Ureter (tissue), 1 donor: ENCODE results near the gene CREB1.

GRCh38 chr2:207239202-207239791 lies 73.5 kb upstream of the KLF7 start:
- PRO-cap: no peak

DNA sequence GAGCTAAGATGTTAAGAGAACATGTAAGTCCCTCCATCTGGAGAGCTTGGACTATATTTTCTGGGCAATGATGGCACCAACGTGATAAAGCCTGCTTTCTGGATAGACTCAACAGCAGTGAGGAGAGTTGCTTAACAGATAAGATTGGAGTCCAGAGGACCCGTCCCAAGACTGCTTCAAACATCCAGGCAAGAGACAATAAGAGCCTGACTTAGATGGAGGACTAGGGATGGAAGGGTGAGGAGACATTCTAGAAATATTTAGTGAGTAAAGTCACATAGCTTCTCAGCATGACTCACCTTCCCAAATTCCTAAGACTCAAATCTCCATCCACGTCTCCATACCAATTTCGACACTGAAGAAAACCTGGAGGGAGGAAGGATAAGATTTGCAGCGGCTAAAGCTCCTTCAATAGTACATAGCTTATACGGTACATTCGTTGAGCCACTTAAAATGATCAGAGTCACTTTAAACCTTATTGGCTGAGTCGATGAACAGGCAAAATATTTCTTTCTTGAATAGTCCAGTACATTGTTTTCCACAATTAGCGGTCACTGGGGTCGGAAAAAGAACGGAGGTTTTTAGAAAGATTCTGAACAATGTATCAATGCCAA lies 88.2 kb upstream of the KLF7 start:
- PRO-cap: no peak

DNA sequence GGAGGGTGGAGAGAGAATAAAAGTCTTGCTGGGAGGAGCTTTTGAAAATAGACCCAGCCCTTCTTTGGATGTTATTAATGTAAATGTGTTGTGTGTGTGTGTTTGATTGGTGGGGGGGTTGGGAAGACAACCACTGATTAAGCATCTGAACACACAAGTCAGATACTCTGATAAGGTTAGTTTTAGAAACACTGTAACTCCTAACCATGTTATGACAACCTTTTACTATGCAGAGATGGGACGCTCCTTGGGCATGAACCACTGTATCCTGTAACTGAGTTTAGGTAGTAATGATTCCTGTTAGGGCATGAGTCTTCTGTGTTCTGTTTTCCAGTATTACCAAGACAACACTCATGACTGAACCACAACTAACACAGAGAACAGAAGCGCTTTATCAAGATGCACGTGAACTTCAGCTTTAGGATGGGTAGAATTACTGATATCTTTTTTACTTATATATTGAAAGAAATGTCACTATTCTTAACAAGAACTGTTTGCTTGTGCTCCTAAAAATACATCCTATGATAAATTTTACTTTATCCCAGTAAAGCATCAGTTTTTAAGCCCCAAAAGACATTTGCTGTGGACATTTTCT lies 14.1 kb upstream of the CREB1 start:
- PRO-cap: no peak

DNA sequence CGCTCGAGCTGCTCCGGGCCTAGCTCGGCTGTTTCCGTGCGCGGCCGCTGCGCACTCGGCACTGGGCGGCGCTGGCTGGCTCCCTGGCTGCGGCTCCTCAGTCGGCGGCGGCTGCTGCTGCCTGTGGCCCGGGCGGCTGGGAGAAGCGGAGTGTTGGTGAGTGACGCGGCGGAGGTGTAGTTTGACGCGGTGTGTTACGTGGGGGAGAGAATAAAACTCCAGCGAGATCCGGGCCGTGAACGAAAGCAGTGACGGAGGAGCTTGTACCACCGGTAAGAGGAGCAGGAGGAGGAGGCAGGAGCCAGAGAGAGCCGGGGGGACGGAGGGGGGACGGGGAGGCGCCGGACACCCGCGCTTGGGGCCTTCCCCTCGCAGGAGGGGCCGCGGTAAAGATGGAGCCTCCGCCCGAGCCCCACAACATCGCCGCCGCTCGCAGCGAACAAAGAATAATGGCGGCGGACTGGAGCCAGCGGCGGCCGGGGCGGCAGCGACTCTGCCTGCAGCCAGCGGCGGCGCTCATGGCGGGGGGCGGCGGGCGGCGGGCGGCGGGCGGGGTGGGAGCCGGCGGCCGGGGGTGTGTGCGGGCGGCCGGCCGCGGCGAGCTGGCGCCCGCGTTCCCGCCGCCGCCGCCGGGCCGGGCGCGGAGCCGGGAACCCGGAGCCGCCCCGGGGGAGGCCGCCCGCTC lies at the start of gene CREB1:
Gene CREB1 (plus strand): TSS at position 100 of the 685 bp plus-strand sequence.
- PRO-cap: bidirectional peak, plus-strand start at position 124 of the sequence, minus-strand start outside the sequence

DNA sequence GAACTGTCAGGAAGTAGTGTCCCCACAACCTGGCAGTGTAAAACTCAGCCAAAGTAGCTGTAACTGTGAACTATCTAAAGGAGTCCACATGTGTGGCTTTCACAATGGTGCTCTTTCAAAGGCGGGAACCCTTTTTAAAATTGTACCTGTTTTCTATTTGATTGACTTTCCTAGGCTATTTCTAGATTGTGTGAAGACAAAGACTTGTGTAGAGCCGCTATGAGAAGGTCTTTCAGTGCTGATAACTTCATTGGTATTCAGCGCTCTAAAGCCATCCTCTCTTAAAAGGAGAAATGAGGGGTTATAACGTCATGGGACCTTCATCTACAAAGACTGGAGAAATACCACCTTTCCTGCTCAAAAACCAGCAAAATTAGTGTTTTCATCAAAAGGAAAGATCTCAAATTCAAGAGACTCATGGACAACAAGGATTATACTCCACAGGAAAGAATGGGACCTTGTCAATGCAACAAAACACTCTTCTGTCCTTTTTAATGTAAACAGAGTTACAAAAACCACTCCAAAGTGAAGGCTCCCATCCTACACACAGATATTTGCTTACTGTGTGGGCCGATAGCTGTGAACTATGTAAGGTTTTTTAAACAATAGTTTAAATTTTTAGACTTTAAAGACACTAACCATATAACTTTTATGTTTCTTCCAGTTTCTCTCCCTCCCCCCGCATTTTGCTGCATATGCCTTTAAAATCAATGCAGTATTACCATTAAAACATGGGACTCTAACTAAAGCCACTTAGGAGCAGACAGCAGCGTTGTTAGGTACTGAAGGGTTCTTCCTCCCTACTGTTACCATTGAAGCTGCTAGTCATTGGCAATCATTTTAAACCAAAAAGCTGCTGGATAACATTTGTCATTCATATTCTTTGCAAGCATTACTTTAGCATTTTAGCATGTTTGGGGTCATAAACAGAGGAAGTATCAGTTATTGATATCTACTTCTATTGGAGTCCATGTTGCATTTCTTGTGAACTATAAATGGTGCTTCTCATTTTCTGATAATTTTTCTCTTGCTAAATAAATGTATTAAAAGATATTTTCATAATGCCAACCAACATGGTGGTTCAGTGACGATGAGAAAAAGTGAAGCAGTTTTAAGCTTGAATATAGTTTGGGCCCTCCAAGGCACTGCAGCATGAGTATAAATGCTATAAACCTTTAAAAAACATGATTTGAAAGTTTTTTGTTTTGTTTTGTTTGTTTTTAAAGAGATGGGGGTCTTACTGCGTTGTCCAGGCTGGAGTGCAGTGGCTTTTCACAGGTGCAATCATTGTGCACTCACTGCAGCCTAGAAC lies 15.8 kb downstream of the FZD5 start:
- PRO-cap: no peak

GRCh38 chr2:207769443-207769556 lies 406 bp downstream of the FZD5 start:
- PRO-cap: no peak

DNA sequence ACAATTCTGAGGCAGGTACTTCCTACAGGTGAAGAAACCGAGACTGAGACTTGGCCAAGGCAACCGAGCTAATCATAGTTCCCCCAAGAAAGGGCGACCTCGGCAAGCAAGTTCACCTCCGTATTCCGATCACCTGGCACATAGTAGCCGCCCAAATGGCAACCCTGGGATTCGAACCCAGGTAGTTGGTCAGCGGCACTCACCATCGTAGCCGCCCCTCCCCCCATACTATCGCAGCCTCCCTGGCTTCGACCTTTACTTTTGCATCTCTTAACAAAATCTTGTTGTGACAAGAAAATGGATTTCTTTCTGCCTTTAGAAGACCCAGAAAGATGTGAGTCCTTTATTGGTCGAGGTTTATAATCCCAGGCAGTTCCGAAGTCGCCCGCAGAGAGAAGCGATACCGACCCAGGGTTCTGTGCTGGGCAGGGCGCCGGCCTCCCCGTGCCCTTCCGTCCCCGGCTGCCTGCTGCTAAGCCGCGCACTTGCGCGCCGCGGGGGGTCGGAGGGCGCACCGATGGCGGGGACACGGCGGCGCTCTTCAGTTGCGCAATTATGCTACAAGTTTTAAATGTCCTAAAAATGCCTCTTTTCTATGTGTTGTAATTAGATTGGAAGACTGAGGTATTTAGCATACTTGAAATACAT lies 1.2 kb upstream of the FZD5 start:
- PRO-cap: no peak

GRCh38 chr2:207825597-207826206 lies 56.0 kb upstream of the FZD5 start:
- PRO-cap: no peak

DNA sequence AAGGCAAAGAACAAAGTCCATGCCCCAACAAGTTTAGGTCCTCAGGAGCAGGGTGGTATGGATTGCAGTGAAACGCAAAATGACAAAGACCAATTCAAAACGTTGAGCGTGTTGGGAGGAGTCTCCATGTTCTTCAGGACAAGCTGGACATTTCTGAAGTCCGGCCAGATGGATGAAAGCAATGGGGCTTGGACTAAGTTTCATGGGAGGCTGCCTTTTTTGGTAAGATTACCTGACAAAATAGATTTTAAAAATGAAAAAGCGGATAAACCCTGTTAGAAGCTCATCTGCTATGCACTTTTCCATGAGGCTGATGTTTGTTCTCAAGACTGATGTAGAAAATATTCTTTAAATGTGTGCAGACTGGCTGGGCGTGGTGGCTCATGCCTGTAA lies 79.0 kb upstream of the FZD5 start:
- PRO-cap: no peak

- PRO-cap: no peak
Observed at GRCh38 chr2:208111904-208112917, 12.1 kb downstream of the CRYGD start.

GRCh38 chr2:208265295-208265753 lies 731 bp upstream of the PIKFYVE start:
- PRO-cap: unidirectional peak, minus-strand start at chr2:208265567

DNA sequence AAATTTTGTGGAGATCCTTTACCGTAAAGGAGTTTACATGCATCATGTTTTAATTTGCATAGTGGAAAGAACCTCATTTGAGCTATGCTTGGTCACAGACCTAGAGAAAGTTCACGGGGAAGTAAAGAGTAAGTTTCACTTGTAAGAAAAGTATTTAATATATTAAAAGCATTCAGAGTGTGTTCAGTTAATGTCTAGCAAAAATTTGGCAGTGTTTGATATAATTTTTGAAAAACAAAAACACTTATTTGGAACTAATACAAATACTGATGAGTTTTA lies 45.3 kb downstream of the PIKFYVE start:
- PRO-cap: no peak

DNA sequence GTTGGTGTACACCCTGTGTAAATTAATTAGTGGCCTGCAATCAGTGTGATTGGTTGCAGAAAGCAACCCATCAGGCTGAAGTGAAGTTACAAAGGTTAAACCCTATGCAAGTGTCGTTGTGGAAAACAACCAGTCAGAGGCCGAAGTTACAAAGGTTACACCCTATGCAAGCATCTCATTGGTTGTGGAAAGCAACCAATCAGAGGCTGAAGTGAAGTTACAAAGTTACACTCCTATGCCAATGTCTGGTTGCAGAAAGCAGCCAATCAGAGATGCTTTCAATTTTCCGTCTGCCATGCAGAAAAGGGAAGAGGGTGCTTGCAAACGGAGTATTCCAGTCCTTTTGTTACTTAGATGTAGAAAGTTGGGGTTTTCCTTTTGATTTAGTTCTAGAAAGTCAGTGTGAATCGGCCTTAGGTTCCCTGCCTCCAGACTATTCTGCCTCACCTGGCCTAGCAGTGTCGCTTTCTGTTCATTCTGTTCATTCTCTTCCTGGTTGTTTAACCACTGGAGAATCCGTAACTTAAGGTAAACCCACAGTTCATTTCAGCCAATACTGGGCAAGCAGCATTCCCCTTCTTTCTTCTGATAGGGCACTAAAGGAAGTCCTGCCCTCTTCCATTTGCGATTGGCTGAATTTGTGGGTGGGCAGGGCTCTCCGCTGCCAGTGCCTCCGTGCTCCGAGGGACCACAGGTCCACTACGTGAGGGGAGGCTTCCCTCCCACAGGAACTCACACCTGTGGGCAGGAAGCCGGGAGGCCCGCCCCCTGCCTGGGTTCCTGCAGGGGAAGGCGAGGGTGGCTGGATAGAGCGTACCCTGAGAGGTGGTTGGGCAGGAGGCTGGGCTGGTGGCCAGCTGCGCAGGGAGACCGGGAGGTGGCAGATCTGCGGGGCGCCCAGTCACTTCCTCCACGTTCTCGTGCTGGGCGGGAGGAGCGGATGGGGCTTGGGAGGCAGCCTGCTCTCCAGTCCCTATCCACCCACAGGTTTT lies 47.3 kb upstream of the PTH2R start:
- PRO-cap: no peak

DNA sequence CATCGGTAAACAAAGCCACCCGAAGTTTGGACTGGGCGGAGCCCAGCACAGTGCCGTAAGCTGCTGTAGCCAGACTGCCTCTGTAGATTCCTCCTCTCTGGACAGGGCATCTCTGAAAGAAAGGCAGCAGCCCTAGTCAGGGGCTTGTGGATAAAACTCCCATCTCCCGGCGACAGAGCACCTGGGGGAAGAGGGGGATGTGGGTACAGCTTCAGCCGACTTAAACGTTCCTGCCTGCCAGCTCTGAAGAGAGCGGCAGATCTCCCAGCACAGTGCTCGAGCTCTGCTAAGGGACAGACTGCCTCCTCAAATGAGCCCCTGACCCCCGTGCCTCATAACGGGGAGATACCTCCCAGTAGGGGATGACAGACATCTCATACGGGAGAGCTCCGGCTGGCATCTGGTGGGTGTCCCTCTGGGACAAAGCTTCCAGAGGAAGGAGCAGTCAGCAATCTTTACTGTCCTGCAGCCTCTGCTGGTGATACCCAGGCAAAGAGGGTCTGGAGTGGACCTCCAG lies 71.3 kb downstream of the MAP2 start:
- PRO-cap: no peak

DNA sequence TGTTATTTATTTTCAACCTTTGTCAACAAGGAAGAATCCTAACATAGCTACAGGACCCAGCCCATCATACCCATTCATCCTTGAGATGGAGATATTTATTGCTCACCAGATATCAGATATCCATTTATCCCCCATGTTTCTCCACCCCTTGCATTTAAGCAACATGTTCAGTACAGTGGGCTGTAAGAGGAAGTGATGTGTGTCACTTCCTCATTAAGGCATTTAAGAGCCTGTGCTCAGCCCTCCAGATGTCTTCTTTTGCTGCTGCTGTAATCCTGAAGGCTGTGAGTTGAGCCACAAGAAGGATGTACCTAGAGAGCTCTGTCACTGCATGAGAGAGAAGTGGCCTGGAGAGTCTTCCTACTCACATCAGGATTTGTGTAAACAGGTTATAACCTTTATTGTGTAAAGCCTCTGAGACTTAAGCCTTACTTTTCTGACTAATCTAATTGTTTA lies 151.9 kb upstream of the UNC80 start:
- PRO-cap: no peak

DNA sequence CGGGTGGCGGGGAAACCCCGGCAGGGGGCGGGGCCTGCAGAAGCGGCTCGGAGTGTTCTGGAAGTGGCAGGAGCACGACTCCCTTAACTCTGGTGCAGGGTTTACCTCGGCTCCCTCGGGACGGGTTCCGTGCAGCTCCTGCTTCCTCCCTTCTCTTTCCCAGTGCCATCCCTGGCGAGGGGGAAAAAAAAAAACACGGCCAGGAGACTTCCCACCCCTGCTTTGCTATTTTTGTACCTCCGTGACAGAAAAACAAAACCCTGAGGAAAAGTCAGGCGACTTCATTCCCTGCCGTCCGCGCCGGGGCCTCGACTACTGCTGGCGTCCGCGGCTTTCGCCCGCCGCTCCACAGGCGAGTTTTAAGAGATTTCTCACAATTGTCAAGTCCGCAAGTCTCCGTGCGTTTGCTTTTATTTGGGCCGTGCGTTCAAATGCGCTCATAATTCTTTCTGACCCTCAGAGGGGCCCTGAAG lies 305 bp upstream of the KANSL1L start:
- PRO-cap: bidirectional peak, plus-strand start at position 39 of the sequence, minus-strand start outside the sequence; bidirectional peak, plus-strand start at position 284 of the sequence, minus-strand start at position 310 of the sequence

DNA sequence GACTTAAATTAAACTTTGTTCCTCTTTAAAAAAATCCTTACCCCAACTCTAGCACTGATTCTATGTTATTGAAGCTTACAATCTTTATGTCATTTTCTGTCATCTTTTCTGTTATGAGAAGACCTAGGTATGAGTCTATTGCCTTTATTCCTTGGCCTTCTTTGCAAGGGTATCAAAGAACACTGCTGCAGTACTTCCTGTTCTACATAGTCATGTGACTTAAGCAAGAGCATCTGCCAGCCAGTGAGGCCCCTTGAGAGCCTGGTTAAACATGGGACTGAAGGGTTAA lies 928 bp upstream of the CPS1 start:
- PRO-cap: no peak

- PRO-cap: no peak
Observed at GRCh38 chr2:210562040-210562457, 5.7 kb downstream of the CPS1 start.

GRCh38 chr2:211408105-211408993 lies 852.0 kb downstream of the CPS1 start:
- PRO-cap: no peak

DNA sequence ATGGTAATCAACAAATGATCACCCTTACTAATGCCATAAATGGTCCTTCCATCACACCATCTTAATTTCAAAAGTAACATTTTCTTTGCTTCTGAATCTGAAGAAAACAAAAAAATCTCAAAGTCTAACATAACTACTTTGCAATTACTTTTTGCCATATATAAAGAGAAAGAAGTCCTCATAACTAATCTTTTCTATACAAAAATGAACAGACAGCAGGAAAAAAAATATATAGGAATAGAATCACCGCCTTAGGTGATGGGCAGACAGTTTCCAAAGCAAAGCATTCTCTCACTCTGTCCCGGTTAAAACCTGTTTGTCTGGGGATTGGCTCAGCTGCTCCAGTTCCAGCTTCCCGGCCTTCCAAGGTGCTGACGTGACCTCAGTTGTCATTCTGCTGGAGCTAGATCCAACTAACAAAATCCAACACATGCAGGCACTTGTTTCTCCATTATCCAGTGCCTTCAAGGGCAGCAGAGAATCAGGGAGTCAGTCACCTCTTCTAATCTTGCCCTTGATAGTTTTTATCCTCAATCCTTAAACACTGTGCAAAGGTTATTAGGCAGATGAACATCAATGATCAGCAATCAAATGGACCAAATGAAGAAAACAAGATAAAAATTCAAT lies 52.9 kb downstream of the IKZF2 start:
- PRO-cap: no peak